Frontal cortex (tissue), 2 donors: ENCODE results near the genes GRIA2 and ETFDH.

GRCh38 chr4:155522060-155522530, 144.6 kb upstream of the GUCY1A1 start:
- RAMPAGE, long total RNA, result no peak

DNA sequence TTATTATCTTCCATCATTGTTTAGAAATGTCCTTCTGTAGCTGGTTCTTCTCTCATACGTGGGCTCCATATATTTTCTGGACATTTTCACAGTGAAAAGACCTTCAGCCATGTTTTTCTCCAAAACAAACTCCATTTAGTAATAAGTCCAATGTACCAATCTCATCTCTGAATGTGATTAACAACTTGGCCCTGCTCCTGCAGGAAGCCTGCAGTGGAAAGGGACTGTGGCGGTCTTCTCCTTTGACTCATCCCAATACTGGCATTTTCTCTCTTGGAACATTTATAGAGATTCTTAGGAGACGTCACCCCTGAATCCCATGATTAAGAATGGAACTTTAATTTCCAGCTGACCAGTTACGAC, 96.6 kb upstream of the GUCY1A1 start:
- RAMPAGE, long total RNA, result no peak

GRCh38 chr4:155952194-155953005, 1.3 kb downstream of the CTSO start:
- RAMPAGE, long total RNA, result no peak

DNA sequence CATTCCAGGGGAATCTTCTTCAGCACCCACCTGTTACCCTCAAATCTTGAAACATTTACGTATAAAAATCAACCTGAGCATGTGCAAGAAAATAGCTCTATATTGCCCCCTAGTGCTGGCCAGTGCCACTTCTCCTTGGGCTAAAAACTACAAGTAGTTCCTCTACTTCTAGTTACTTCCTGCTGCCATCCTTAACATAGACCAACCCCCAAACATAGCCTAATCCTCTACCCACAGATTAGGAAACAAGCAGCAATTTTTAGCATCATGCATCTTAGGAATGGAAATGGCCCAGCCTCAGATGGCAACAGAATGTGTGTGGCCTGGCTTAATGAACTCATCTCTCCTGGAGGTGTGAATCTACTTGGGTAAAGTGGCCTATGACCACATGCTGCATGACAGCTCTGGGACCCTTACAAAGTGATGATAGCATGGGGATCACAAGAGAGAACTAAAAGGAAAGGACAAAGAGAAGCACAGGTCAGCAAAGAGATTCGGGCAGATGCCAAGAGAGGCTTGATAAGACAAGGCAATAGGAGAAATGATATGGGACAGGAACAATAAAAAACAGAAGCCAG, 2.9 kb downstream of the PDGFC start:
- RAMPAGE, long total RNA, result no peak

DNA sequence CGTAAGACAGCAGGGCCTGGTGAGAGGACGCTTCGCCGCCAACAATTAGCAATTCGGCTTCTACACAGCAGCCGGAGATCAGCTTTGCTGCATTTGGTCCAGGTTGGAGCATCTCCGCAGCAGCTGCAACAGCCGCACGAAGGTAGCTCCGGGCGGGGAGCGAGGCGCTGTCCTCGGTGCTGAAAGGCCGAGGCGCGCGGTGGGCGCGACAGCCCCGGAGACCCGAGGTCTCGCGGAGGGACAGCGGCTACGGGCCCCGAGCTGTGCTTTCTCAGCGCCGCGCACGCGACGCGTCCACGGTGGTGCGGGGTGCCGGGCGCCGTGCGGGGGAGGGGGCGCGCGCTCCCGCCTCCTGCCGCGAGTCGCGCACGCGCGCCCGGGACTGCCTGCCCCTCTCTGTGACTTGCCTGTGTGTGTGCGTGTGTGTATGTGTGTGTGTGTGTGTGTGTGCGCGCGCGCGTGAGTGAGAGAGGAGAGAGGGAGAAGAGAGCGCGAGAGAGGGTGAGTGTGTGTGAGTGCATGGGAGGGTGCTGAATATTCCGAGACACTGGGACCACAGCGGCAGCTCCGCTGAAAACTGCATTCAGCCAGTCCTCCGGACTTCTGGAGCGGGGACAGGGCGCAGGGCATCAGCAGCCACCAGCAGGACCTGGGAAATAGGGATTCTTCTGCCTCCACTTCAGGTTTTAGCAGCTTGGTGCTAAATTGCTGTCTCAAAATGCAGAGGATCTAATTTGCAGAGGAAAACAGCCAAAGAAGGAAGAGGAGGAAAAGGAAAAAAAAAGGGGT, at the start of gene GRIA2:
GRIA2 (plus strand) TSS at position 504 of the 789 bp plus-strand sequence.
- RAMPAGE, long total RNA, result no peak

GRCh38 chr4:157222823-157223397, 2.4 kb downstream of the GRIA2 start:
- RAMPAGE, long total RNA, result no peak

DNA sequence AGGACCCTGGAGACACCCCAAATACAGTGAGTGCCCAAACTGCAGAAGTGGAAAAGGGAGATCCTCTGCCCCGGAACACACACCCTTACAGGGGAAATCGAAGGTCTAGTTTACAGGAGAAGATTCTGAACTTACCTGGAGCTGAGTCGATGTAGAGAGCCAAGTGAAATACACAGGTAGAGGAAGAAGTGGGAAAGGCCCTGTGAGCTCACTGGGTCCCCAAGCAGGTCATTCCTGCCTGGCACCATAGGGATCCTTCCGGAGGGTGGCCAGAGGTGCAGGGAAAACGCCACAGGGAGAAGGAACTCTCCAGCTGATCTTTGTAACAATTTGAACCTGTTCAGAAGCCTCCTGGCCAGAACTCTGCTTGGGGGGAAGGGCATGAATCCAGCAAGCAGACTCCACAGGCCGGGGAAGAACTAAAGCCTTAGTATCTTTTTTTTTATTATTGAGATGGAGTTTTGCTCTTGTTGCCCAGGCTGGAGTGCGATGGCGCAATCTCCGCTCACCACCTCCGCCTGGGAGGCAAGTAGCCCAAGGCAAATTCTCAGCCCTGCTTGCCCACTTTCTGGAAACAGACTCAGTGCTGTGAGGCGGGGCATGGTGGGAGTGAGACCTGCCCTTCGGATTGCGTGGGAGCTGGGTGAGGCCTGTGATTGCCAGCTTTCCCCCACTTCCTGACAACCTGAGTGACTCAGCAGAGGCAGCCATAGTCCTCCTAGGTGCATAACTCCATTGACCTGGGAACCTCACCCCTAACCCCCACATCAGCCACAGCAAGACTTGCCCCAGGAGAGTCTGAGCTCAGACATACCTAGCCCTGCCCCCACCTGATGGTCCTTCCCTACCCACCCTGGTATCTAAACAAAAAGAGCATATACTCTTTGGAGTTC, 348.9 kb downstream of the GASK1B start:
- RAMPAGE, long total RNA, result no peak

- RAMPAGE, long total RNA, result no peak
These were observed 176.8 kb downstream of the GASK1B start for GRCh38 chr4:157996106-157996368.

DNA sequence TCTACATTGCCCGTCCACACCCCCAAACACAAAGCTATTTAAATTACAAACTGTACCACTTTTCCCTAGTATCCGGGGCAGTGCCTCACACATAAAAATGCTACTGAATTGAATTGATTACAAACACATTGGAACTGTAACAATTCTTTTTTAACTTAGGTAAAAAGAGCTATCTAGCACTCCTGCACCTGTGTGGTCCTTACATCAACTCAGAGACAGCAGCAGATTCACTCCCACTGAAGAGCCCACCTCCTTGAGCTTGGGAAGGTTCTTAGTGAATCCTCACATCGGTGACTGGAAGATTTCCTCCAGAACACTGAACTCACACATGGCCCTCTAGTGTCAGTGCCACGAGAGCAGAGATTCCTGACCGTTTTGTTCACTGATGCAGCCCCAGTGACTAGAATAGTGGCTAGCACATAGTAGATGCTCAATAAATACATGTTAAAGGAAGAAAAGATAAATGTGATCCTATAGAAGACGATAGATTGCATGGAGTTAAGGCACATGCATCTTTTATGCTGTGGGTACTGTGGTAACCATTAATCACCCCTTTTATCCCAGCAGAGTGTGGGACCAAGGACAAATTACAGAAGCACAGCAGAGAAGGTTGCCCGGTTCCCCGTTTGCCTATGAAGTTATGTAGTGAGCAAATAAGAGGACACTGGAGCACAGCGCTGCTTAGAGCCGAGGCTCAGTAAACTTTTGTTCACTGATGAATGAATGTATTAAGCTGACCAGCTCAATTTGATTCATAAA, 8.8 kb downstream of the GASK1B start:
- RAMPAGE, long total RNA, result no peak

DNA sequence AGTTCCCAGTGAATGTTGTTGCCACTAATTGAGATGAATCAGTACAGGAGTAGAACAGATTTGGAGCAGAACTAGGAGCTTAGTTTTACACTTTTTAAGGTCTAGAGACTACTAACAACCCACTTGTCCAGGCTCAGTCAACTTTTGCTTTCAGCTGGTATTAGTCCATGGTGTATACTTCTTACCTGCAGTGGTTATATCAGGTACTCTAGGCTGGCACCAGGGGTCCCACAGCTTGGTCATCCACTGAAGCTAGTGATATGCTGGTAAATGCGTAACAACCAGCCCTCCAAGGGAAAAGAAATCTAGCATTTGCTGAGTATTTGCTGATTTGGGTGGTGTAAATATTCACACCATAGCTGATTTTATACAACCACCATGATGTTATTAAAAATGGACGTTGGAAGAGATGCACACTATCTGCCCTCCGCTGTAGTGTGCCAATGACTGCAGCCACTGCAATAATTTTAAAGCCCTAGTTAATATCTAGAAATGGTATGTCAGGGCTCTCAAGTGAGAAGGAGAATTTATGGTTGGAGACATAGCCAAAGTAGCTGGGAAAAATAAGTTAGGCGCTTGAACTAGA, 16.5 kb upstream of the TMEM144 start:
- RAMPAGE, long total RNA, result no peak

DNA sequence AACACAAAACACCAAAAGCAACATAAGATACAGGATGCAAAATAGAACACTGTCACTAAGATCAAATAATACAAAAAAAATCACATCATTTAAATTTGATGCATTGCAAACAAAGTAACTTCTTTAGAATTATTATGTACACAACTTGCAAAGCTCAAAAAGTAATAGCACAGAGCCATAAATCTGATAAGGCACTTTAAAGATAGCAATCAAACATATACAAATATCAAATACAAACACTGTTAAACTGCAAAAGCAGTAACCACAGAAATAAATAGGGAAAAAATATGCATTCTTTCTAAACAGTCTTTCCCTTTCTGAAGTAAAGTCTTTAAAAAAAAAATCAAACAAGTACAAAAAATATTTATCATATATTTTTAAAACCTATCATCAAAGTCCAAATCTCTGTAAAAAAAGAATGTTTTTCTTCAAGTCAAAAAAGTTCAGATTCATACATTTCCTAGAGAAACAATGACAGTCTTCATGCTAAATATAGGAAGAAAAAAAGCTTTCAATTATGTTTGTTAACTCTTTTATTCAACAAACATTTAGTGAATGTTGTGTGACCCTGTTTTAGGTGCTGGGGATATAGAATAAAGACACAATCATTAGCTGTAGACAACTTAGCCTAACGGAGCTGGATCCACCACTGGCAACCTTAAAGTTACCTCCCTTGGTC, 3.0 kb downstream of the C4orf46 start:
- RAMPAGE, long total RNA, result no peak

GRCh38 chr4:158671757-158672529, at the start of gene ETFDH:
Gene ETFDH, plus strand, starts transcription at chr4:158672296.
- RAMPAGE, long total RNA, result no peak

DNA sequence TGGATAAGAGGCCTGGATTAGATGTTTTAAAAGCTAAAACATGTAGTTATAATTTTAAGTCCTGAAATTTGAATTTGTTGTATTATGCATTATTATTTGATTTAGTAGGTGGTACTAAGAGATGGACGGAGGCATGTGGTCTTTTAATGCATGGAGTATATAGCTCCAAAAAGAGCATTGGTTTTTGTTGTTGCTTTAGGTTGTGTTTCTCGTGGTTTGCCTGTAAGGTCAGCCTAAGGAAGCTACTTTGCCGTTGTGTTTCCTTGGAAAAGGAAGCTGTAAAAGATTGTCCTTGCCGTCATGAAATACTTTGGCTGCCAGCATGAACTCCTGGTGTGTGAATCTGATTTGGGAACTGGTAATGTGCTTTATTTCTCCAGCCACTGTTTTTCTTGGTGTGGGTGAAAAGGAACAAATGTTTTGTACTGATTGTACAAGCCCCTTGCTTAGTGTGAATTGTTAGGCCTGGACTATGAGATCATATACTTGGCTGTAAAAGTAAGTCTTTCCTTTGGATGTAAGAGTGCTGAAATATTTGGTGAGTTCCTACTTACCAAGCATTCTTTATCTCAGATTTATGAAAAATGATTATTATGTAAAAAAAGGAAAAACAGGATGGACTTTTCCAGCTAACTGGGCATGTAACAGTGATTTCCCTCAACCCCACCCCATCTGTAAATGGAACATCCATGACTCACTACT, 6.2 kb downstream of the FNIP2 start:
- RAMPAGE, long total RNA, result no peak

- RAMPAGE, long total RNA, result no peak
These were observed 32.2 kb downstream of the FNIP2 start for GRCh38 chr4:158801002-158801392.

DNA sequence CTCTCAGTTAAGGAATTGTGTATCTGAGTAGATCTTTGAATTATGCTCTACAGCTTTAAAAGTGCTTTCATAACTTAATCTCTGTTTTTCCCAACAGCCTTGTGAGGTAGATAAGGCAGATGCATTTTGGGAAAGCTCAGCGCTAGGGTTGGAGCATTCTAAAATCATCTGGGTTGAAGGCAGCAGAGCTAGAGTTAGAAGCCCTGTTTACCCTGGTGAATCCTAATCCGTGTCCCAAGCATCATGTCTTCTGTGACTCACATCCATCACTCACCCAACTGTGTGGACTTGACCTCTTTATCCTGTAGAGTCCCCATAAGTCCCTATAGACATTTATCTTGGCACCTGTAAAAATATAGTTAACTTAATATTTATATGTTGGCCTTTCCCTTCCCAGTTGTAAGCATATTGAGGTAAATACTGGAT, 49.9 kb downstream of the FNIP2 start:
- RAMPAGE, long total RNA, result no peak

GRCh38 chr4:158902551-158903167, 132.4 kb downstream of the C4orf45 start:
- RAMPAGE, long total RNA, result no peak

DNA sequence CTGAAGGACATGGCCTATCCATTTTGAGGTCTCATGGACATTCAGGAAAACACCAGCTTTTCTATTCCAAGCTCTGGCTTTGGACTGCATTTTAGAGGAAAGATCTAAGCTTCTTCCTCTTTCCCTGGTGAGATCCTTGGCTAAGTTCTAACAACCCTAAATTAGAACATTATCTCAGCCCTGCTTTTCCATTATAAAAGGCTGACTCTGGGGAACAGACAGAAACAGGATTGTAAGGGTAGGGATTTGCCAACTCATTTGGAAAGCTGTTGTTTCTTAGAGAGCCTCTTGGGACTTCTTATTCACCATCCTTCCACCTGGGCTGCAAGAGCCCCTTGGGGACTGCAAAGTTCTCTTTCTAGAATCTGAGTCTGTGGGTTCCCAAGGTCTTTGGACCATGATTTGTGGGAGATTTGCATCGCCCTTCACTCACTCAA, 119.3 kb downstream of the C4orf45 start:
- RAMPAGE, long total RNA, result no peak

GRCh38 chr4:159227203-159227761, 124.4 kb downstream of the RAPGEF2 start:
- RAMPAGE, long total RNA, result no peak

DNA sequence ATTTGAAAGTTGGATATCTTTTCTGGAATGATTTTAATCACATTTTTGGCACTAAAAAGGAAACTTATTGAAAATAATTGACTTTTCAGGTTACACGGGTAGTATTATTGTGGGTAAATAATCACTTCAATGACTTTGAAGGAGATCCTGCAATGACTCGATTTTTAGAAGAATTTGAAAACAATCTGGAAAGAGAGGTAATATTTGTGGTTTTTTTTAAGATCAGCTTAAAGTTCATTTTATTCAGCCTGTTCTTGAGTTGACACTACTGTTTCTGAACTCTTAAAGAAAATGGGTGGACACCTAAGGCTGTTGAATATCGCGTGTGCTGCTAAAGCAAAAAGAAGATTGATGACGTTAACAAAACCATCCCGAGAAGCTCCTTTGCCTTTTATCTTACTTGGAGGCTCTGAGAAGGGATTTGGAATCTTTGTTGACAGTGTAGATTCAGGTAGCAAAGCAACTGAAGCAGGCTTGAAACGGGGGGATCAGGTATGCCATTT, 228.5 kb downstream of the RAPGEF2 start:
- RAMPAGE, long total RNA, result no peak

DNA sequence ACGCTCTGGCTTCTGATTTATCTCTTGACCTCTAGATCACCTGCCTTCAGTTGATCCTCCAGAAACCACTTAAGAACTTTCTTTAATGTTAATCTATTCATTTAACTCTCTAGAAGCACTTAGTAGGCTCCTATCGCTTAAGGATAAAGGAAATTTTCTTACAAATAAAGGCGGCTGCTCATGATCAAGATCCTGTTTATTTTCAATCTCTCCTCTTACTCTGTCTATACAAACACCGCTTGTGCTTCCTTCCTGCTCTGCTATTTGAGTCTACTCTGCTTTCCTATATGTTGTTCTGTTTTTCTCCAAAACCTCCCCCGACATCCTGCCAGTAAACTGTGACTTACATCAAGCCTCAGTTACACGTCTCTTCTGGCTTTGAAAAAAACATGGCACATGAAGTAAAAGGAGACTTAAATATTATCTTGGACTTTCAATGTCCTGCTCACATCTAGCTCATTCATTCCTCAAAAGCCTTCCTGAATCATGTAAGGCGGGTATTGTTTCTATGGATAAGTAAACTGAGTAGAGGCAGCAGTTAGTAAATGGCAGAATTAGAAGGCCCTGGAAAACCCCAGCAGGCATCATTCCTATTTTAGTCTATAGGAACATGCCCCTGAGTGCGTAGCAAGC, 280.0 kb downstream of the RAPGEF2 start:
- RAMPAGE, long total RNA, result no peak